ENCODE data around the gene GOLGA8K.

- RRBS, result no CpG with 5 or more reads among the region's 10 CpGs
Observed at GRCh38 chr15:31504335-31504746, 177.7 kb downstream of the KLF13 start.

DNA sequence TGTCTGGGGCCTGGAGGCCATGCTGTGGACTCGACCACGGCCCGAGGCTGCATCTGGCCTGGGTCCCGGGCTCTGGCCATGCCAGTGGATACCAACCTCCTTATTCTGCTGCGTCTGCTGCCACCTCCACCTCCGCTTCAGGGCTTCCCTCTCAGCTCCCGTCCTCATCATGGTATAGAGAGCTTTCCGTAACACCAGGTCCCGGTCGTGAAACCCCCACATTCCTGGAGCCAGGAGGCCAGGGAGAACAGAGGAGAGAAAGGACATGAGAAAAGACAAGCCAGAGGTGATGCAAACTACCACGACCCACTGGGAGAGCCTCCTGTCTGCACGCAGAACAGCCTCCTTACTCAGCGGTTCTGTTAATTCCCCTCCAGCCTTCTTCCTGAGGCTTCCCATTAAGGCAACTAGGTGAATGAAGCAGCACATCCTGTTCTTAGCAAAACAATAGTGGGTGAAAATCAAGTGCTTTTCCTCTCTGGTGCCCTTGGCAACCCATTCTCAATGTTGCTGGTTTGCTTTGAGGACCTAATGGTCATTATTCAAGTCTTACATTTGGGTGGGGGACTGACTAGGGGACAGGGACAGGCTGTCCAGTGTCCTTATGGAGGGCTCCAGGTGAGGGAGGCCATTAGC, 200.6 kb downstream of the KLF13 start:
- RRBS, result no CpG with 5 or more reads among the region's 13 CpGs

DNA sequence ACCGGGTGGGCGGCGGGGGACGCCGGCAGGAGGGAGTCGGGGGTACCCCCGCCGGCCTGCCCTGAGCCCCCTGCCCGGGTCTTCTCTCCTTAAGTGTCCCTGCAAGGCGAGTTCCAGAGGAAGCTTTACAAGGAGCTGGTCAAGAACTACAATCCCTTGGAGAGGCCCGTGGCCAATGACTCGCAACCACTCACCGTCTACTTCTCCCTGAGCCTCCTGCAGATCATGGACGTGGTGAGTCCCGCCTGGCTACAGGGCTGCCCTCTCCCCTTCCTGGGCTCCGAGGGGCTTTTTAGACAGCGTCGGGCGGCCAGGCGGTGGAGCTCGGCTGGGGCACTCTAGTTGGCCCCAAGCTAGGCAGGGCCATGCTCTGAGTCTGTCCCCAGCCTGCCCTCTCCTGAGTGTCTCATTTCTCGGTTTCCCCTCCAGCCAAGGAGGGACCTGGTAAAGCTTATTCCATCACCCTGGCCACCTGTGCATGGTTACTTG, 533 bp downstream of the CHRNA7 start:
- RRBS, result 6% methylated on average over 1 of the region's 22 CpGs

DNA sequence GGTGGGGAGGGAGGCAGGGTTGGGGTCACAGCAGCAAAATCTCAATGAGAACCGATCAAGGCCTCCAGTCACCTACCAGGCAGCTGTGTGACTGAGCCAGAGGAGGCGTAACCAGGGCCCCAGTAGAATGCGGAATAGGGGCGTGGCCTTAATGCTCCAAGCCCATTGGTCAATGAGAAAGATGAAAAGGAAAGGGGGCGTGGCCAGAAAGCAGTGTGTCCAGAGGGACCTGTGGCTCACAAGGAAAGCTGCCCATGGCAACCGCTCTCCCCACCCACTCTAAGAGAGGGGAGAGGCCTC, at the start of gene GOLGA8K:
GOLGA8K (minus strand) TSS at position 93 of the 300 bp plus-strand sequence.
- RRBS, result no CpG with 5 or more reads among the region's 6 CpGs

- RRBS, result no CpG with 5 or more reads among the region's 68 CpGs
Observed at GRCh38 chr15:32536468-32537116, 78.7 kb upstream of the ARHGAP11A start.

DNA sequence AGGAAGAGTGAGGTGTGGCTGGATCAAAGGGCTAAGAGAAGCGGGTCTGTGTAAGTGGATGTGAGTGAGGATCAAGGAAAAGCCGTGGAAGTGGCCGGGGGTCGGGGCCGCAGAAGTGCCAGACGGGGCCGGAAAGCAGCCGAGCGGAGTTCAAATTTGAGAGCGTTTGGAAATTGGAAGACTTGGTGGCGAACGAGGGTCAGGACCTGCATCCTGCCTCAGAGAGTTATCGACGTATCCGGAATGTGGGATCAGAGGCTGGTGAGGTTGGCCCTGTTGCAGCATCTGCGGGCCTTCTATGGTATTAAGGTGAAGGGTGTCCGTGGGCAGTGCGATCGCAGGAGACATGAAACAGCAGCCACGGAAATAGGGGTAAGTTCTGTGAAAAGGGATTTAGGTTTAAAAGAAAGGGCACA, 673 bp downstream of the ARHGAP11A start:
- RRBS, result 2% methylated on average over 3 of the region's 20 CpGs

DNA sequence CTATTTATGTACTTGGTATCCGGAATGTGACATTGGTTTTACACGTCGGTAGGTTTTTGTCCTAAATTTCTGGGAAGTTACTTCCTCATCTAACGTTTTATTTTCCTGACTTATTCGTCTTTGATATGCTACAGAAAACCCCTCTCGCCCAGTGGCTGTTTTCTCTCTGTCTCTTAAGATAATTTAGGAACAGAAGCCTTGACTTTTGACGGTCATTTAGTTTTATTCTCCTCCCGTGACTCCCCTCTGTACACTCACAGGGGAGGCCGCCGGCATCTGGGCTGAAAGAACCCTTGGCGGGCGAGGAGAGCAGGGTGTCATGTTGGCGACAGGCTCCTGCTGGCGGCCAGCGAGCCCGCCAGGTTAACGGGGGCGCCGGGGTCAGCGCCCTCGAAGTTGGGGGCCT, 738 bp upstream of the GREM1 start:
- RRBS, result 2% methylated on average over 11 of the region's 21 CpGs

- RRBS, result 6% methylated on average over 15 of the region's 38 CpGs
Observed at GRCh38 chr15:32719121-32719819, 1.5 kb downstream of the GREM1 start.

GRCh38 chr15:32730649-32731385, 13.0 kb downstream of the GREM1 start:
- RRBS, result 5% methylated on average over 6 of the region's 21 CpGs

GRCh38 chr15:32838487-32839322, 120.9 kb downstream of the GREM1 start:
- RRBS, result no CpG with 5 or more reads among the region's 17 CpGs

GRCh38 chr15:32861832-32862311, 144.1 kb downstream of the GREM1 start:
- RRBS, result 29% methylated on average over 2 of the region's 17 CpGs

DNA sequence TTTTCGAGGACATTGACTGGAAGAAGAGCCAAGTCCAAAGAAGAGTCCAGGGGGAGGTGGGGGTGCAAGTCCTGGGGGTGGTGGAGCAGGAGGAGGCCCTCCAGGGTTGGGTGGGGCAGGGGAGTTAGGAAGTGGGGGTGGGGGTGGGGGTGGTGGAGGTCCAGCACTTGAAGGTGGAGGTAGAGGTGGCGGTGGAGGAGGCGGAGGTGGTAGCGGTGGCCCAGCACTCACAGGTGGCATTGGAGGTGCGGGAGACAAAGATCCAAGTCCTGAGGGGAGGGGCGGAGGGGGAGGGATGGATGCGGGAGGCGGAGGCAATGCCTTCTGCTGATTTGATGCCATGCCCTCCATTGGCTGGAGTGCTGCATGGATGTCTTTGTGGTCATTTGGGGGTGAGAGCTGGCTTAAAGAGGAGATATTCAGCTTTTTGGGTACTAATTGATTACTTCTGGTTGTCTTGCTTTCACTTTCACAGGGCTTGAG, 225.7 kb downstream of the FMN1 start:
- RRBS, result no CpG with 5 or more reads among the region's 8 CpGs

DNA sequence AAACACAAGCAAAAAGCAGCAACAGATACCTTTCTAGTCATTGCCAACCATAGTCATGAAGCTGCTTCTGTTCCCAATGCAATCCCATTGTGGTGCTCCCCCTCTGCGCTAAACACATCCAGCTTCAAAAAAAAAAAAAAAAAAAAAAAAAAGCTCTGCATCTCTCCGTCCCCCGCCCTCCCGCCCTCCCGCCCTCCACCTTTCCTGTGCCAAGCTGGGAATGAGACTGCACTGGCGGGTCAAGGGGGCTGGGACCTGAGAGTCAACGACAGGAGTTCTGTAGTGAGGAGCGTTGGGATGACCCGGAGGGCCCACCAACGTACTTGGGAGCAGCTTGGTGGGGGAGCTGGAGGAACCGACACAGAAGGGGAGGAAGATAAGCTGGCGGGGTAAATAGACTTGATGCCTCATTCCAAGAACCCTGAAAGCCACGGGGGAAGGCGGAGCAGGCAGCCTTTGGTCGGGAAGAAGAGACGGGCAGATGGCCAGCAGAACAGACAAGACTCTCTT, 394 bp downstream of the FMN1 start:
- RRBS, result no CpG with 5 or more reads among the region's 16 CpGs

- RRBS, result no CpG with 5 or more reads among the region's 25 CpGs
Observed at GRCh38 chr15:33857391-33858340, 110.6 kb upstream of the CHRM5 start.

GRCh38 chr15:34343344-34343742, 228 bp downstream of the NUTM1 start:
- RRBS, result no CpG with 5 or more reads among the region's 11 CpGs

- RRBS, result 100% methylated on average over 2 of the region's 22 CpGs
Observed at GRCh38 chr15:34488879-34489569, 51.4 kb upstream of the GOLGA8A start.

- RRBS, result no CpG with 5 or more reads among the region's 9 CpGs
Observed at GRCh38 chr15:34715984-34716622, 38.7 kb downstream of the GJD2 start.

DNA sequence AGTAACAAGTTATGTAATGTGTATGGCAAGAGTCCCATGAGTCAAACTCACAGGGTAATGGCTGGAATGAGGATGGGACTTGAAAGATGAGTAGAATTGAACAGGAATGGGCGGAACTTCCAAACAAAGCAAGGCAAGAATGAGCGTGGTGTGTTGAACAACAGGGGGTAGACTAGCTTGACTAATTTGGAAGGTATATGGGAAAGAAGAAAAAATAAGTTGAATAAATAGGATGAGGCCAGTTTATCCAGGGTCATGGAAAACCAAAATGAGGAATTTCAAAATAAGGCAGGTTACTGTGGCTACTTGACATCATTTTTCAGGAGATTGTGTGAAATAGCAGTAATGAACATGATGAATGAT, 2.5 kb upstream of the DPH6 start:
- RRBS, result no CpG with 5 or more reads among the region's 2 CpGs

GRCh38 chr15:36601989-36602438, 22.6 kb downstream of the CDIN1 start:
- RRBS, result no CpG with 5 or more reads among the region's 5 CpGs

DNA sequence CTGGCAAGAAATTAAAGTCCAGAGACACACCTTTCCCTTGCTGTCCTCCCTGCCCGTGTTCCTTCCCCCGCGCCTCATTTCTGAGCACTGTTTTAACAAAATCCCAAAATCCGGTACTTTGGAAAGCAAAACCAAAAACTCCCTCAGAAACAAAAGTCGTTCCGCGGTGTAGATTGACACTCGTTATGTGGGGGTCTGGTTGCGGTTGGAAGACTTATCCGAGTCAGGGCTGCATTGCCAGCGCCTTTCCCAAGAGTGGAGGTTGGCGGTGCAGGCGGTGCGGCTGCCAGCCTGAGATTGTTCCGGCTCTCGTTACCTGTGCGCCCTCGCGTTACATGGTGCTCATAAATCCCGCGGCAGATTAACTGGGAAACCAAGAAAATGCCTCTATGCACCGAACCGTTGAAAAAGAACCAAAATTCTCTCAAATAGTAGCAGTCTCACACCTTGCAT, 217.7 kb downstream of the MEIS2 start:
- RRBS, result no CpG with 5 or more reads among the region's 23 CpGs